HTR-8/SVneo (cell line): ENCODE results near the genes SLC6A5 and FANCF.

- RRBS: 97% methylated on average over 8 of the region's 31 CpGs
Observed at GRCh38 chr11:19933047-19934217, 220.8 kb downstream of the NAV2 start.

- RRBS: no CpG with 5 or more reads among the region's 5 CpGs
Observed at GRCh38 chr11:19953113-19953809, 207.0 kb downstream of the DBX1 start.

DNA sequence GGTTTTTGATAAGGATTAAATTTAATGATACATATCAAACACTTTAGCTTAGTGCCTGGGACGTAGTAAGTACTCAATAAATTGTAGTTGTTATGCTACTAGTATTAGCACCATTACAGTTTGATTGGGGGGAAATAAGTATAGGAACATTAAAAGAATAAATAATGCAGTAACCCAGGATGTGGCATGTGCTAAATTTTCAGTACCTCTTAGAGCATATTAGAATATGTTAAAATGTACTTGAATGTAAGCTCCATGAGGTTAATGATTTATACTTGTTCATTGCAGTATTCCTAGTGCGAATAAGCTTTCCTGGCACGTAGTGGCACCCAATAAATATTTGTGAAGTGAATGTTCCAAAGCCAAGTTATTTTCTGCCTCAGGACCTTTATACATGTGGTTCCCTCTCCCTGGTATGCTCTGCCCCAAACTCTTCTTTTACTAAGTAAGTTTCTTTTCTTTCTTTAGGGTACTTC lies 118.9 kb downstream of the DBX1 start:
- RRBS: no CpG with 5 or more reads among the region's 3 CpGs

DNA sequence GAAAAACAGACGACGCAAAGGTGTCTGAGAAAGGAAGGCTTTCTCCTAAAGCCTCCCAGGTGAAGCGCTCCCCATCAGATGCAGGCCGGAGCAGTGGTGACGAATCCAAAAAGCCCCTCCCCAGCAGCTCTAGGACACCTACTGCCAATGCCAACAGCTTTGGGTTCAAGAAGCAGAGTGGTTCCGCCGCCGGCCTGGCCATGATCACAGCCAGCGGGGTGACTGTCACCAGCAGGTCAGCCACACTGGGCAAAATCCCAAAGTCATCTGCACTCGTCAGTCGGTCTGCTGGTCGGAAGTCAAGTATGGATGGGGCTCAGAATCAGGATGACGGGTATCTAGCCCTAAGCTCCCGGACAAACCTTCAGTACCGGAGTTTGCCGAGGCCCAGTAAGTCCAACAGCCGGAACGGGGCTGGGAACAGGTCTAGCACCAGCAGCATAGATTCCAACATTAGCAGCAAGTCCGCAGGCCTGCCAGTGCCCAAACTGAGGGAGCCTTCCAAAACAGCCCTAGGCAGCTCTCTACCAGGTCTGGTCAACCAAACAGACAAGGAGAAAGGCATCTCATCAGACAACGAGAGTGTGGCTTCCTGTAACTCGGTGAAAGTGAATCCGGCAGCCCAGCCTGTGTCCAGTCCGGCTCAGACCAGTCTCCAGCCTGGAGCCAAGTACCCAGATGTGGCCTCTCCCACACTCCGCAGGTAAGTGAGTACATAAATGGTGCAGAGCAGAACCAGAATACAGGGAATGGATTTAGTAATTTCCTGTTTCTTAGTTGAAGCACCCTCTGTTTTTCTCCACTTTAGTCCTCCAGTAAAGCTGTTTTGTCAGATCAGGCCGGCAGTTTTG lies 115.1 kb downstream of the DBX1 start:
- RRBS: no CpG with 5 or more reads among the region's 25 CpGs

GRCh38 chr11:20156074-20157420 lies 3.7 kb downstream of the DBX1 start:
- RRBS: 43% methylated on average over 29 of the region's 103 CpGs

DNA sequence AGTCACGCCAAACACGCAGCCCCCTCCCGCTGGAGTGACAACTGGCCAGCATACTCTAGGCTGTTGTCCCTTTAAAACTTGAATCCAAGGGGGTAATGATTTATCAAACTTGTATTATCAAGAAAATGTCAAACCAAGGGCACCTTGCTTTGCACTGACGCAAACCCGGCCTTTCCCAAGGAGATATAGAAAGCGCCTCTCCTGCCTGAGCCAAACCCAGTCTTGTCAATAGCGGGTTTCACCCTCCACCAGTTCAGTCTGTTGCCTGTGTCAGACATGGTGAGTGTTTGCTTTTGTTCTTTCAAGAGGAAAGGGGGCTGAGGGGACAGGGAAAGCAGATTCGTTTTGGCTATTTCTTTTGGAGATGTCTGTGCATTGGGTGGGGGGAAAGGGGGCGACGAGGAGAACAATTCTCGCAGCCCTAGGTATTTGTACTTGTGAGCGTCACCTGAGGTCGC lies at the start of gene SLC6A5:
SLC6A5 (plus strand) TSS at position 212 of the 458 bp plus-strand sequence.
- RRBS: no CpG with 5 or more reads among the region's 13 CpGs

GRCh38 chr11:22624914-22625899 lies at the start of gene FANCF:
TSS of gene FANCF (minus strand) at chr11:22625823.
- RRBS: 3% methylated on average over 25 of the region's 69 CpGs

- RRBS: no CpG with 5 or more reads among the region's 4 CpGs
Observed at GRCh38 chr11:22666194-22666422, 303 bp upstream of the GAS2 start.

GRCh38 chr11:26349899-26350229 lies 17.9 kb downstream of the ANO3 start:
- RRBS: no CpG with 5 or more reads among the region's 5 CpGs

GRCh38 chr11:26597125-26597428 lies 25.0 kb upstream of the MUC15 start:
- RRBS: 87% methylated on average over 4 of the region's 11 CpGs

DNA sequence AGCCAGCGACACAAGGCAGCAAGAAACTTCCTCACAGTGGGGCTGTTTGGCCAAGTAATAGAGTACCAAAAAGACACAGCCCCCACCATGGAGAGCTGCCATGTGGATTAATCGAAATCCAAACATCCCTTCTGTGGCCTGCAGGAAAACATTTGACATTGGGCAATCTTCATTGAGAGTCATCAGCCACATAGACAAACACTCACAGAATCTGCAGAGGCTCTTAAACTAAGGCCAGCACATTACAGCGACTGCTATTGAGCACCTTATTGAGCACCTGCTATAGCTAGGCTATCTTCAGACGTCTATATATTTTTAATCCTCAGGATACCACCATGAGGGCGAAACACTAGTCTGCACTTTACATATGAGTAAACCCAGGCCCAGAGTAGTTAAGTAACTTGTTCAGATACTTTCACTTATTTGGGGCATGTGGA lies 43.5 kb upstream of the FIBIN start:
- RRBS: no CpG with 5 or more reads among the region's 5 CpGs

DNA sequence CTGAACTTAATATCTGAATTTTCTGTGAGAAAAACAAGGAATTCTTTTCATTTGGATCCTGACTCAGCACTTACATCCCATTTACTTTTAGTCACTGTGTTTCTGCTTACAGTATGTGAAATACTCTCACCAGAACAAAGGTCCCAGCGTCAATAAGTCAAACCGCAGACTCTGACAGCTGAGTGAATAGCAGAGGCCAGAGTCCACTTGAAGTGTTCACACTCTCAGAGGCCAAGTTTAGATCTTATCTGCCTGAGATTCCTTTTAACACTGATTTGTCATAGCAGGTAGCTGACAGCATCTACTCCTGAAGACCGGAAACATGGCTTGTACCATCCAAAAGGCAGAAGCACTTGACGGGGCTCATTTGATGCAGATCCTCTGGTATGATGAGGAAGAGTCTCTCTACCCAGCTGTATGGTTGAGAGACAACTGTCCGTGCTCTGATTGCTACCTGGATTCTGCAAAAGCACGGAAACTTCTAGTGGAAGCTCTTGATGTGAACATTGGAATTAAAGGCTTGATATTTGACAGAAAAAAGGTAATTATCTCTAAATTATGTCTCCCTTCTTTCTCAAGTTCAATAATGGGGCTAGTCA lies 14.6 kb downstream of the BBOX1 start:
- RRBS: no CpG with 5 or more reads among the region's 6 CpGs

DNA sequence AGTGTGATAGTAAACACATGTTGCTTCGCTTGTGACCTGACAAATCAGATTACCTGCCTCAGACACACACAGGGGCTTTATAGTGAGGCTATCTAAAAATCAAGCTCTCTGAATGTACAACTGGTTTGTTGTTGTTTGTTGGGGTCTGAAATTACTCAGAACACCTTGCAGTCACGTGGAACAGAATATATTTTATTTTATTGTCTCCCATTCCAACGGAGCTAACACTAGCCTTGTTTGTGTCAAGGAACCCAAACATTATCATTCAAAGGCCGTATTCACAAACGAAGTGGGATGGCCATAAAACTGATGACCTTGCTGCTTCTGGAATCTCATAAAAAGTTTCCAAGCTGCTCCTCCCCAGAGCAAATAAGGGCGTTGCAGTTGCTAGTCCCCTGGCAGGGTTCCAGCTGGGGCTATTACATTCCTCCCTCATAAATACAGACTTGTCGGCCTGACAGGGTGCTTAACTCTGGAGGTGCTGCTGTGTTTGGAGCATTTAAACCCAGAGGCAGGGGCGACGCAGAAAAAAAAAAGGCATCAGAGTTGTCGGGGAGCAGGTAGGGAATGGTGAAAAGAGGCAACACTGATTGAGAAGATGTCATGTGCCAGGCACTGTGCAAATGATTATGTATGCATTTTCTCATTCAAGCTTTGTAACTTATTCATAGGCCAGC lies 161.1 kb downstream of the CCDC34 start:
- RRBS: no CpG with 5 or more reads among the region's 10 CpGs

DNA sequence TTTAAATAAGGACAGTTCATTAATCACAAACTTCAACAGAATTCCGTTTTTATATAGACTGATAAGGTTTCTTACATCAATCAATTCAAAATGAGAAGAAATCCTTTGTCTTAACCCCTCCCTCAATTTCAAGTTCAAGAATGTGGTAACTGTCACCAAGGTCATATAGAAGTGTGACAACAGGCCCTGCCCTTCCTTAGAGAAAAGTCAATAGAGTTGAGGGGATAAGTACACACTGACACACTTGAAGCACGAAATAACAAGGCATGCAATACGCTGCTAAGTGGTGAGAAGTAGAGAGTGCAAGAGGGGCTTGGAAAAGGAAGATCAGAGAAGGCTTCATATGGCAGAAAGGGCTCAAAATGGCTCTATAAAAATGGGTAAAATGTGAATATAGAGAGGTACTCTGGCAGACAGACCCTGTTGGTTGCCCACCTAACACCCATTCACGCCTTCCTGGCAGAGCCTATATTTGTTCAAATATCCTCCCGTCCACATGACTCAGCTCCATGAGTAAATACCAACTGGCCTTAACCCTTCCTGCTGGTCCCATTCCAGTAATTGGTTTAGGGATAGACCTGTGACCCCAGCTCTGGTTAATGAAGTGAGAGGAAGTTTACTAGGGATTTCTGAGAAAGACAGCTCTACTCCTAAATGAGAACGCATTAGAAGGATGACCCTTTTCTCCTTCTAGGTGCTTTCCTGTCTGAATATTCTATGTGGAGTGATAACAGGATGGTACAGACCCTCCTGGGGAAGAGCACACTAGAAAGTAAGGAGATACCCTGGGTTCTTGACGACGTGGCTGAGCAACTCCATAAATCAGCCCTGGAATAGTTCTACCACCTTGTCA lies 38.9 kb upstream of the CCDC34 start:
- RRBS: no CpG with 5 or more reads among the region's 8 CpGs

- RRBS: no CpG with 5 or more reads among the region's 11 CpGs
Observed at GRCh38 chr11:27934115-27934611, 173.8 kb downstream of the KIF18A start.

- RRBS: no CpG with 5 or more reads among the region's 3 CpGs
Observed at GRCh38 chr11:29002640-29003207, 894.5 kb downstream of the METTL15 start.

DNA sequence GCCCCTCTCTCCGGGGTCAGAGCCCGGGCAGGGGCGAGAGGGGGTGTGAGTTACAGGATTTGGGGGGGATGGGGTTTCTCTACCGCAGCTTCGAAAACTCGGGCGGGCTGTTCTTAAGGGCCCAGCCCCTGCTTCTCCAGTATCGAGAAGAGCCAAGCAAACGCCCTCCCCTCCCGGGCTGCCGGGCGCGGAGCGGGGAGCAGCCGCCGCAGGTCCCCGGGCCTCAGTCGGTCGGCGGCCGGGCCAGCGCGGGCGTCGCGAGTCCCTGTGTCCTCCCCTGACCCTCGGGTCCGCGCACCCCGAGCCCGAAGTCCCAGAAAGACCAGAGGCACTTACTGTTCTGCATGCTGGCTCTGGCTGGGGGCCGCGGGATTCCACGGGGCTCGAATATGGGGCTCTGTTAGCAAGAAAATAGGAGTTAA lies 5.0 kb downstream of the PAX6 start:
- RRBS: 53% methylated on average over 8 of the region's 35 CpGs

DNA sequence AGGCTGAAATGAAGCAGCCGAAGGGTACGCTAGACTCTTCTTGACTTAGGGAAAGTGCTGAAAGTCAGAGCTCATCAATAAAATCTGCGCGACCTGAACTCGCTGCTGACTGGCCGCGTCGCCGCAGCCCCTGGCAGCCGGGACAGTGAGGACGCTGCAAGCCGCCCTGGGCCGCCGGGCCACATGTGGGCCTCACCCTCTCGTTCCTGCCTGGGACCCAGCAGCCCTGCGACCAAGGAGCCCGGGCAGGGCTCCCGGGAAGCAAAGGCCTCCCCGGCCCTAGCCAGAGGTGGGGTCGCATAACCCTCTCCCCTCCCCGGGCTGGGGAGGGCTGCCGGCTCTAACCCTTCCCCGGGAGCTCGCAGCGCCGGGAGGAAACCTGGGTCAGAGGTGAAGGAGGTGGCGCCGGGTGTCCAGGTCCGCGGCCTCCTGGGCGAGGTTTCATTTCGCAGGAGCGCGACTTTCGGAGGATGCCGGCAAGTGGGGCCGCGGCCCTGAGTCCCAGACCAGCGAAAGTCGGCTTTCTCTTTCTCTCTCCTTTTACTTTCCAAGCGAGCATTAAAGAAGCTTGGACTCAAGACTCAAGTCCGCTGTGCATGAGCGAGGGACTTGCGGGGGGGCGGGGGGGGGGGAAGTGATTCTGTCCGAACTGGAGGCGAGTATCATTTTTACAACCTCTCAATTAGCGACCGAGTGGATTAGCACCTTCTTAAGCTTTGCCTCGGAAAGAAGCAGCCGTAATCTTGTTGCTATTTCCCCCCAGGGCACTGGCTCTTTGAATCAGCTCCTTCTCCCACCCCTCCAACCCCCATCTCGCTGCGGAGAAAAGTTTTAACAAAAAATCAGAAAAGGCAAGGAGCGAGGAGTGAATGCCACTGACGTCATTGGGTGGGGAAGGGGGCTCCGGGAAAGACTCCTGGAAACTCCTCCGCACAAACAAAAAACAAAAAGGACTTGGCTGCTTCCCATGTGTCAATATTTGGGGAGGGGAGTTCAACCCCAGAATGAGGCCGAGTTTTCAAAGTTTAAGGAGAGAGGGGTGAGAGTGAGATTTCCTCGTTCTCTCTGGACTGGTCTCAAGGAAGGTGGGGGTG lies 2.0 kb upstream of the PAX6 start:
- RRBS: 47% methylated on average over 19 of the region's 59 CpGs

- RRBS: no CpG with 5 or more reads among the region's 10 CpGs
Observed at GRCh38 chr11:32104114-32105137, 13.6 kb downstream of the RCN1 start.